HT-29 (cell line): ENCODE measurements around a stretch of chr11.

GRCh38 chr11:43643795-43644703 lies 36.5 kb upstream of the HSD17B12 start:
- RAMPAGE, long total RNA = no peak

GRCh38 chr11:43905673-43906320 lies 25.2 kb downstream of the ALKBH3 start:
- RAMPAGE, long total RNA = no peak

DNA sequence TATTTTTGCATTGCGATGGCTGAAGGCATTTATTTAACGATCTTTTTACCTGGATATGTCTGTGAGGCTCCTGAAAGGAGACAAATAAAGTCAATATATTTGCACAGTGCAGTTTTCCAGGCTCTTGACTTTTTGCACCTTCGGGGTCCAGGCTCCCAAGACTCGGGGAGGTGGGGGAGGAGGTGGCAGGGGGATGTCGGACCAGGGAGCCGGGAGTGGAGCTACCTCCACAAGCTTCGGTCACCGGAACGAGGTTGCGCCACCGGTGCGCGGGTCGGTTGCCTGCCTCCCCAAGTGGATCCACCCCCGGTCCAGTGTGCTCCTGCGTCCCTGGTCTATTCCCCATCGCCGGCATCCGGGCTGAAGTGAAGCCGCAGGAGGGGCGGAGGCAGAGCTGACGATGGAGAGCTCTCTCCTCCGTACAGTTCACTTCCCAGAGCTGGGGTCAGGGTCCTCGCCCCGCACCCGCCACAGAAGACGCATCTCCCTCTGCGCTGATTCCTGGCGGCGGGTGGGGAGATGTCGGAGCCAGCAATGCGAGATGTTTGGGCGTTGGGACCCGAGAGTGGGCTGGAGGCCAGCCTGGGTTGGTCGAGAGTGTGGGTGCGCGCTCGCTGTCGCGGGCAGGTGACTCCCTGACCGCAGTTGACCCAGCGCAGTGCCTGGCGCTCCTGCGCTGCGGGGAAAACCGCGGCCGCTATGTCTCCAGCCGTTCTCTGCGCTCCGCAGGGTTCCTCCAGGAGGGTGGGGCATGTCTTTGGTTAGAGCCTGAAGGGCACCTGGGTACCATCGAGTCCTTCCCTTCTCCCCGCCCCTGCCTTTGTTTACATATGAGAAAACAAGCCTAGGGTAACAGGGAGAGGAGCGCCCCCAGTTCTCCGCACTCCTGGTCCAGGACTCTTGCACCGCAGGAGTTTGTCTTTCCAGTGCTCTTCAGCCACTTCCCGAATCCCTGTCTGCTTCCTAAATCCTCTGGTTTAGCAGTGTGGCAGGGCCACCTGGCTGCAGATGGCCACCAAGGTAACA lies 1.6 kb downstream of the C11orf96 start:
- RAMPAGE, long total RNA = no peak

- RAMPAGE, long total RNA = no peak
Observed at GRCh38 chr11:44067327-44067791, 1.3 kb downstream of the ACCS start.

- RAMPAGE, long total RNA = no peak
Observed at GRCh38 chr11:44245554-44246226, 64.2 kb downstream of the ALX4 start.

GRCh38 chr11:44596176-44596446 lies 30.6 kb downstream of the CD82 start:
- RAMPAGE, long total RNA = no peak

DNA sequence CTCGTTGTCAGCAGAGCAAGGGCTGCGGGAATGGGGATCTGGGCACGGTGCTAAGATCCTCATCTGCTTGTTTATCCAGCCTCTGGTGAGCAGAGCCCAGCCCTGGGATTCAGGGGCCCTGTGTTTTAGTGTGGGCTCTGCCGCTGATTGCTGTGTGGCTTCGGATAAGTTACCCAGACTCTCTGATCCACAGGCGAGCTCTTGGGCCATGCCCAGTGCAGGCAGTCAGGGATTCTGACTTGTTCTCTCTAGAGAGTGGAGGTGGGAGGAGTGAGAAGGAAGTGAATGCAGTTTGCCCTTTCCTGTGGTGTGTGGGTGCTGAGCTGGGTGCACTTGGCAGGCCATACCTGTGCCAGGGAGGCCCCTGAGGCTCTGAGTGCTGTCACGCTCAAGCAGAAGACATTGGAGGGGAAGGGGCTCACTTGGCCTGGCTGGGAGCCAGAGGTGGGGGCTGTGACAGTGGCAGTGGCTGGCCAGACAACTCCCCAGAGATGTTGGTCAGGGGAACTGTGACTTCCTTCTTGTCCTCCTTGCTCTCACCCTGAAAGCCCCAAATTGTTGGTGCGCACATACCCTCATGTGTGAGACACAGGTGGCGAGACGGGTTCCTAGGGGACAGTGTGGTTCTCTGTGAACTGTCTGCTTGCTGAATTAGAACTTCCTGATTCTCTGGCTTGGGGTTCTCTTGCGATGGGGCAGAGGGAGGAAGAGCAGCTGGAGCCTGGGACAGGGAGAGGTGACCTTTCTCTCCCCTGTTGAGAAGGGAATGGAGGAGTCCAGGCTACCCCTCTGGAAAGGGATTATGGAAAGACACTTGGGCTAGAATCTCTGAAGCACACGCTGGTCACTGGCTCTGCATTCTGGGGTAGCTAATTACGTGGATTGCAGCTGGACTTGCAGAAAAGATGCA lies 43.8 kb downstream of the CD82 start:
- RAMPAGE, long total RNA = no peak

DNA sequence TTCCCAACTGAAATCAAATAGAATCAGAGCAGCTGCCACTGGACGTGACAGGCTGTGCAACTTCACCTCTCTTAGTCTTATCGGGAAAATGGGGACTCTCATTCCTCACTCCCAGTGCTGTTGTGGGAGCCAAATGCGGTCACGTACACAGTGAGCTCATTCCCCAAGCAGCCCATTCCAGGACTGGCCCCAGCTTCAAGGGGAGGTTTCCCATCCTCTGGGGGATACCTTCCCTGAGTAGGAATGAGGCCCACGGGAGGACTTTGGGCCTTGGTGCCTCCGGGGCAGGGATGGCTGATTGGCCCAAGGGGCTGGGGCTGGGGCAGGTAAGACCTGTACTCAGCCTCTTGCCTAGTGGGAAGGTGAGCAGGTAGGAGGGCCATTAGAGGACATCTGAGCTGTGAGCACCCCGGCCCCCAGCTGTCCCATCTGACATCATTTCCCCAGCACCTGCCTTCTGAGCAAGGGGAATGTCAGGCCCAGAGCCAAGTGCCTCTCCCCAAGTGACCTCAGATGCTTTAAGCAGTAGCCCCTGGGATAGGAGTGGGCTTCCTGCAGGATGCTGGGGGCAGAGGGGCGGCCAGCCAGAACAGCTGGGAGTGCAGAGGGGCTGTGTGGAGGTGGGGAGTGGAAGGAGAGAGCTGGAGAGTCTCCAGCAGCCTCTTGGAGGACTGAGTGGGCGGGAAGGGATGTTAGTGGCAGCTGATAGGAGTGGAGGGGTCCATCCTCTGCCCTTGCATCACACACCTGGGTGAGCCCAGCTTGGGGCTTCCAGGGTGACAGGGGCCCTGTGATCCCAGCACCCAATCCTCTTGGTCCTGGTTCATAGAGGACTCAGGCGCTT lies 58.4 kb downstream of the CD82 start:
- RAMPAGE, long total RNA = no peak

DNA sequence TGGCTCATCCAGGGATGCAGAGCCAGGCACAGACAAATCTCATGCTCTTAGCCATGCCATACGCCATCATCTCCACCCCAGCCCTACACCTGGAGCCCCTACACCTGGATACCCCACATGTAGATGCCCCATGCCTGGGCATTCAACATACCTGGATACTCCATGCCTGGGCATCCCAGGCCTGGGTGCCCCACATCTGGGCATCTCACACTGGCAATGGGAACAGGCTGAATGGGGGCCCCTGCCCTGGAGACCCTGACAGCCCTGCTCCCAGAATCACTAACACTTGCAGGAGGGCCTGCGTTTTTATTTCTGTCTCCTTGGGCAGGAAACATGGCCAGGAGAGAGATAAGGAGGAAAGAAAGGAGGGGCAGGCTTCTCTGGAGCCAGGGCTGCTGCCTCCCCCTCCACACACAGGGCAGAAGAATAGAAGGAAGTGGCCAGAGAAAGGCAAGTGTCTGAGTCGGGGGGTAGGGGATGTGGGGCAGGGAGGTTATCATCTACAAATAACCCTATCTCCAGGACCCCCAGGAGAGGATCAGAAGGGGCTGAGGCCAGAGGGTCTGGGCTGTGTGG lies 25.6 kb upstream of the TSPAN18 start:
- RAMPAGE, long total RNA = no peak

GRCh38 chr11:44804300-44804641 lies 77.5 kb downstream of the TSPAN18 start:
- RAMPAGE, long total RNA = no peak

GRCh38 chr11:44865855-44866246 lies 84.8 kb downstream of the TP53I11 start:
- RAMPAGE, long total RNA = no peak

DNA sequence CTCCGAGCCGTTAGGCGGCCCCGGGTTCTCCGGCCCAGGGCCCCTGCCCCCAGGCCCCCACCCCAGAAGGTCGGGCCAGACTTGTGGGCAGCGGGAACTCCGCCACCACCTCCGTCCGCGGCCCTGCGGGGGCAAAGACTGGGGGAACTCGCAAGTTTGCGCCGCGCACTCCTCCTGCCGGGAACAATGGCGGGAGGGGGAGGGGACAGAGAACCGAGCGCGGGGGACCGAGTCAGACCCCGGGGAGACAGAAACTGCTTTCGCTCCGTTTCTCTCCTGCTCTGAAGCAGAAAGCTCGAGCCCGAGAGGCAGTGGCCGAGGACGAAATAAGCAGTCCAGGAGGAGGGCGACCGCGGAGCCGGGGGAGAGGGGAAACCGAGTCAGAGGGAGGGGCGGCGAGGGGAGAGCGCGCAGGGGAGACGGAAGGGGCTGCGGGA lies 644 bp downstream of the TP53I11 start:
- RAMPAGE, long total RNA = no peak

DNA sequence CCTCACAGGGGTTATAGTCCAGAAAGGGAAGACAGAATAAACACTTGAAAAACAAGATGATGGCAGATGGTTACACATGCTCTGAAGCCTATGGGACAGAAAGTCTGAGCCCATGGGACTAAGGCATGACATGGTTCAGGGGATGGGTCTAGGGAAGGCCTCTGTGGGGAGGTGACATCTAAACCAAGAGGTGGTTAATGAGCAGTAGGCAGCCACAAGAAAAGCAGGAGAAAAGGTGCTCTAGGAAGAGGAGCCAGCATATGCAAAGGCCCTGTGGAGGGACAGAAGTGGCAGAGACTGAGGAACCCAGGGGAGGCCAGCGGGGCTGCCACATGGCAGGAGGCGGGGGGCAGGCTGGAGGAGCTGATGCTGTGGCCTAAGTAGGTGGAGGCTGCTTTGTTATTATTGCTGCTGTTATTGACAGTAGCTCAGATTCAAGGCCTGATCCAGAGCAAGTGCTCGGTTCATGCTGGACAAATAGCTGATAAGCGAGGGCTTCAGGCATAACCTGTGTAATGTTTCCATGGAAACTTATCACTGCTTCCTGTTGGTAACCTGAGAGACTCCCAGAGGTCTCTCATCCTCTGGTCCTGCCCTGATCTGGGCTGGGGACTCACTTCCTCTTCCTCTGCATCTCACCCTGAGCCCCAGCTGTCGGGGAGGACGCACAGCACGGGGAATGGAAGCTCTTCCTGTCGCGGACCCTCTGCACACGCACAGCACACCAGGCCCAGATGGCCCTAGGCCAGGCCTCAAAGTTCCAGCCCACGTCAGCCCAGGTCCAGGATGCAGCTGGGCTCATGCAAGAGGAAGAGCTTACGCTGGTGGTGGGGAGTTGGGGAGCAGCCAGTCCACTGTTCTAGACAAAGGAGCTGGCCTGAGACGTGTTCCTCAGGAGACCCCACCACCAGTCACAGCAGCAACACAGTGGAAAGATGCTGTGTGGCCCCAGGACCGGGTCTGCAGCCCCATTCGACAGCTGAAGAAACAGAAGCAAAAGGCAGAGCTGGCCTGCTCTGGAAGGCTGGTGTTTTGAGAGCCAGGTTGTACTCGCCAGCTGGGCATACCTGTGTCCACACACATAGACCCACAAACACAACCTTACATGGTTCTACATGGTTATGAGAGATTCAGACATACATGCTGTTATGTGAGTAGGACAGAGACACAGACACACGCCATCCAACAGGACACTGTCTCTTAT lies 75.3 kb upstream of the TP53I11 start:
- RAMPAGE, long total RNA = no peak

GRCh38 chr11:45209613-45211020 lies 63.7 kb downstream of the PRDM11 start:
- RAMPAGE, long total RNA = no peak

DNA sequence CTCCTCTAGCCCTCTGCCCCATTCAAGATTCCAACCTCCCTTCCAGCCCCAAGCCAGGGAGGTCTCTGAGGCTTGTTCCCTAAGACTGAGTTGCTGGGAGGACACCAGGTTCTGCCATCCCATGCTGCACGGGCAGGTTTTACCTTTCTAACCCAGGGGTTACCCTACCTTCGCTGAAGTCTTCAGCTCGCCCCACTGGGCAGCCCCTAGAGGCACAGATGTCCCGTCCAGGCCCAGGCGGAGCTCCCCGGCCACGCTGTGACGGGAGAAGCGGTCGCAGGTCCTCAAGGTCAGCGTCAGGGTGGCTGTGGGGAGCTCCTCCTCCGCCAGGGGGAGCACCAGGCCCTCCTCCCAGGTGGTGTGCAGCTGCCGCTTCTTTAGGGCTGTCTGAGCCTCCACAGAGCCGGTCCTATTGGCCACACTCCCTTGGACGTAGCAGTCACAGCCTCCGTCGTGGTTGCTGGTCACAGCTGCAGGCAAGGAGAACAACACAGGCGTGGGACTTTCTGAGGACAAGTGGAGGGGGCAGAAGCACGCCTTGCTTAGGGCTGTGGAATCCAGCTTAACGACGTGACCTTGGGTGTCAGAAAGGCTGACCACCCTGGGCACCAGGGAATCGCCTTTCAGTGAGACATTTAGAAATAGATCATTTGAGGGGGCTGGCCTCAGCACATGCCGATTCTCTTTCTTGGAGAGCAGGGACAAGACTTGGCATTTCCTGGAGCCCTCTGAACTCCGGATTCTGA lies 33.7 kb downstream of the SYT13 start:
- RAMPAGE, long total RNA = no peak

- RAMPAGE, long total RNA = no peak
Observed at GRCh38 chr11:45662747-45663365, 2.6 kb downstream of the CHST1 start.

DNA sequence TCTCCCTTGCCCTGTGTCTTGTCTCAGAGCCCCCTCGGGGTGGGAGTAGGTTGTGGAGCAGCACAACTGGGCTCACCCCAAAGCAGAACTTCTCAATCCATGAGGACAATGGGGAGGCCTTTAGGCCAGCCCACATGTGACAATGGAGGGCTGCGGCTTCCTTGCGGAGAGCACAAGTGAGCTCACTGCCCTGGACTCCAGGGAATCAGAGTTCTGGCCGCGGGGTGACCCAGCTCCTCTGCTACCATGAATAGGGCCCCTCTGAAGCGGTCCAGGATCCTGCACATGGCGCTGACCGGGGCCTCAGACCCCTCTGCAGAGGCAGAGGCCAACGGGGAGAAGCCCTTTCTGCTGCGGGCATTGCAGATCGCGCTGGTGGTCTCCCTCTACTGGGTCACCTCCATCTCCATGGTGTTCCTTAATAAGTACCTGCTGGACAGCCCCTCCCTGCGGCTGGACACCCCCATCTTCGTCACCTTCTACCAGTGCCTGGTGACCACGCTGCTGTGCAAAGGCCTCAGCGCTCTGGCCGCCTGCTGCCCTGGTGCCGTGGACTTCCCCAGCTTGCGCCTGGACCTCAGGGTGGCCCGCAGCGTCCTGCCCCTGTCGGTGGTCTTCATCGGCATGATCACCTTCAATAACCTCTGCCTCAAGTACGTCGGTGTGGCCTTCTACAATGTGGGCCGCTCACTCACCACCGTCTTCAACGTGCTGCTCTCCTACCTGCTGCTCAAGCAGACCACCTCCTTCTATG lies 784 bp downstream of the SLC35C1 start:
- RAMPAGE, long total RNA = no peak

- RAMPAGE, long total RNA = no peak
Observed at GRCh38 chr11:45859329-45860475, 12.4 kb downstream of the CRY2 start.

GRCh38 chr11:45869532-45870378 lies 15.7 kb upstream of the MAPK8IP1 start:
- RAMPAGE, long total RNA = no peak

DNA sequence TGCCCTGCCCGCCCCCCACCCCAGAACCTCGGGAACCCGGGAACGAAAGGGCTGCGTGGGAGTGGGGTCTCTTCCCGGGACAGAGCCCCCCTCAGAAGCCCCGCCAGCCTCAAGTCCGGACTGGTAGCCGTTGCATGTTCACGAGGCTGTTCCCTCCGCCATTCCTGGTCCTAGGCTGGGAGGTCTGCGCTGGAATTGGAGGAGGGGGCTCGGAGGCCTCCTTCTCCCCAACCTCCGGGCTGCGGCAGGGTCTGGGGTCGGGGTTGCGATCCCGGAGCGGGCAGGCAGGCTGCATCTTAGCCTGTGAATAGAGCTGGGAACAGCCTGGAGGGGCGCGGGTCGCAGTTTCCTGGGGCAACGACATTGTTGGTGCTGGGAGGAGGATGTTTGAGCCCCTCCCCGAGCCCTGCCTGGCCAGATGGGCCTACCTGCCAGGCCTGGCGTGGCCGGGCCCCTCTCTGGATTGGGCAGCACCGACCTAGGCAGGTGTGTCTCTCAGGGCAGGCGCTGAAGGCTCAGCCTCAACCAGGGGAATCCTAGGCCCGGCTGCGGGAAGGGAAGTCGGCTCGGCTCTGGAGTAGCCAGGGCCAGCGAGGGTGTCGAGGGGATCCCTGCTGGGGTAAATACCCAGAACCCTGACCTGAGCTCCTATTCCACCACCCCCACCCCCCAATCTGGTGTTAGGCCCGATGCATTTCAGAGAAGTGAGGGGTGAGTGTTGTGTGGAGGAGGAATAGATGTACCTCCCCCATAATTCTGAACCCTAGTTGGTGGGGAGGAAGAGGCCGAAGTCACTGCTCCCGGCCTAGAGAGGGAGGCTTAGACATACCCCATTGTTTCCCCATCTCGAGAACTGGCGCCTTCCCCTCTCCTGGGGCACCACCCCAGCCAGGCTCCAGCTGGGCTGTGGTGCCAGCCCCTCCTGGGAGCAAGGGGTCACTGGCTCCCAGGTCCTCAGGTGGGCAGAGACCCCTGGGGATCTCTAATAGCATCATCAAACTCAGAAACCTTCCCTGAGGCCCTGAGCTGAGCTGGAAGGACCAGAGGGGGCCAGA lies 856 bp downstream of the MAPK8IP1 start:
- RAMPAGE, long total RNA = no peak